T47D (cell line): ENCODE measurements around the gene LRRN3.

DNA sequence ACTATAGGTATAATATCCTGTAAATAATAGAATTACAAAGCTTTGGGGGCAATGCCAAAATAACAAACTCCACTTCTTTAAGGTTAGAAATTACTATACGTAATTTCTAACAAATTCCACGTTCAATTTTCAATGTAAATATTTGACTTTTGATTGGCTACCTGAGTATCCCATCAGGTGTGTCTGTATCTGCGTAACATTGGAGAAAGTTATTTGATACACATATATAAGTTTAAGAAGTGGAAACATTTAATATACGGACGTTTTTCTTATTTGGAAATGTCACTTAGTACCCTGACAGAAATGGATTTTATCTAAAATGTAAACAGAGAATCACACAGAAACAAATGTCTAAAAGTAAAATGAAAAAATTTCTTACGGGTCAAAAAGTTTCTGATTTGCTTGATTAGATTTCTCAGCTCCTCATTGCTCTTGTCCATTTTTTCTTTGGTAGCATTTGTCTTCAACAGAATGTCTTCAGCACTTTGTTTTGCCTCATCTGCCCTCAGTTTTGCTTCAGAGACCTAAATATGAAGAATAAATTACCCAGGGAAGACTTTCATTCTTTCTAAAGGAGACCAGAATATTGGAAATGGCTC, 40.1 kb downstream of the DLD start:
- RRBS: no CpG with 5 or more reads among the region's 6 CpGs

DNA sequence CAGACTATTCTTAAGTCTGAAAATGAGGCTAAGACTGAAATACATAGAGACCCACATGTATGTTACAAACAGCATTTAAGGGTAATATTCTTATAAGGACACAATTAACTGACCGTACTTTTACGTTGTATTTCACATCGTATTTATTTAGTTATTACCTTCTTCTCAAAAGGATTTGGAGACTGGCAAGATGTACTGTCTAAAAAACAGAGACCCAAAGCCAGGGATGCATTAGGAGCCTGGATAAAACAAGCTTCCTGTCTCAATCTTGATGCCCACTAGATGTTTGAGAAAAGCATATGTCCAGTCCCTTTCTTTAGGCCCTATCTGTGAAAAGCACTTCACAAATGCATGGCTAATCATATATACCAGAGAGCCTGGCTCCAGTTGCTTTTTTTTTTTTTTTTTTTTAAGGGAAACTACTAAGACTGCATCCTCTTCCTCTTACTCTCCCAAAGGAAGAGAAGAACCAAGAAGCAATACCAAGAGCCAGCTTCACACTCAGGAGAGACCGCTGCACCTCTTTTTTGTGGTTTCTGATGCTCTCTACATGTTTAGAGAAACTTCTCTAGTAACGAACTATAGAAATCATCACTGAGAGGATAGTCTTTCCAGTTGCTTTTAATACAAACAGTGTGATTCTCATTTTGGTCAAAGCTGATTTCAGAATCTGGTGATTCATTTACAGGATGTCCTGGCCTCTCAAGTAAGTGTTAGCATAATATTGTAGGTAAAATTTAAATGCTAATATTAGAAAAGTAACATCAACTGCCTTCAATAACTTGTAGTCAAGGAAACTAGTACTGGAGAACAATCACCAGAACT, 3.4 kb downstream of the LAMB1 start:
- RRBS: no CpG with 5 or more reads among the region's 5 CpGs

GRCh38 chr7:108094759-108095250, 35.4 kb downstream of the LAMB4 start:
- RRBS: no CpG with 5 or more reads among the region's 2 CpGs

- RRBS: no CpG with 5 or more reads among the region's 6 CpGs
Measured at GRCh38 chr7:108095251-108095877, 34.8 kb downstream of the LAMB4 start.

DNA sequence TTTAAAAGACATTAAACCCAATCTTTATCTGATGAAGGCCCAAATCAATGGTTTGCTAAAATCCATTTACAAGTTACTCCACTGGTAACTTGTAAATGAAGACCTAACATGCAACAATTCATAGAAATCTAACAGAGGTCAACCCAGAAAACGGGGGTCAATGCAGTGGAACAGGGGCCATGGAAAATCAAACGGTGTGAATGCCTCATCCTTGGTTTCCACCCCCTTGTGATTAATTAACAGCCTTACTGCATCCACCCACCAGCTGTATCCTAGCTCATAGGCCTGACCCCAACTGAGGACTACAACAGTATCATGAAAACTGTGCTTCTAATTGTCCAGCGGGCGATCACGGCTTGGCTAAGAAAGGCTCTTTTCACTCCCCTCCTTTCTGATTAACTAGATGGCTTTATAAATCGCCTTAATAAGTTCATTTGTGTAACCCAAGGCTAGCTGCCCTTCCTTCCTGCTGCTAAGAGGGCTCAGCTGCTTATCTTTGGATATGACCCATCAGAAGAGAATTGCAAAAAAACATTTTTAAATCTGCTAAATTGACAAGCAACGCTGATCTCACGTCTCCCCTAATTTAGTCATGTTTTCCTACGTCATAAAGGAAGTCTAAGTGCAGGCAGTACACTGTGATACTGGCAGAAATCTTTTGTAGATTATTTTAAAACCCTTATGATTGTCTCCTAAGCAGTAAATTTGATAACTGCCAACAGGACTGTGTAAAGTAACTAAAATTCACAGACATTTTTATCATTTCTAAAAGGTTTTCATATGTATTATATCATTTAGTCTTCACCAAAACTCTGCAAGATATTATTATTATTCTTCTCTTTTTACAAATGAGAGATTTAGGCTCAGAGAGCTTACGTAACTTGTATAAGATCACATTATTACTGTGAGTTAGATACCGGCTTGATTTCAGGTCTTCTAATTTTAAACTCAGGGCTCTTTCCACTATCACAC, 163.0 kb downstream of the NRCAM start:
- RRBS: no CpG with 5 or more reads among the region's 11 CpGs

- RRBS: no CpG with 5 or more reads among the region's 6 CpGs
Measured at GRCh38 chr7:108480291-108480768, 24.1 kb upstream of the NRCAM start.

DNA sequence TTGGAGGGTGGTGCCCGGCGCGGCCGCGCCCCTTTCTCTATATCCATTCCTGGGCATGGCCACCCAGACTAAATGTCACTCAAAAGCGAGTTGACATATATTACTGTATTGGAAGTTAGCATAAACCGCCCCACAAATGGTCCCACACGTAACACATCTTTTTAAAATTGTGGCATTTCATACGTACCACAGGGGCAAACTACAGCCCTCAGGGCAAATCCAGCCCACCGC, 586 bp upstream of the PNPLA8 start:
- RRBS: no CpG with 5 or more reads among the region's 10 CpGs

DNA sequence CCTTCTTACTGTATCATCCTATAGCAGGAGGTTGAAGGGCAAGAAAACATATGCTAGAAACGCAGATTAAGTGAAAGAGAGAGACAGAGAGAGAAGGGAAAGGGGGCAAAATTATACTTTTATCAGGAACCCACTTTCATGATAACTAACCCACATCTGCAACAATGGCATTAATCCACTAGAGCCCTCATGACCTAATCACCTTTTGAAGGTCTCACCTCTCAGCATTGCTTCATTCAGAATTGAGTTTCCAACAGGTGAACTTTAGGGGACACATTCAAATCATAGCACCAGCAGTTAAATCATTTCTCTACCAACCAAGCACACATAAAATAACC, 1078.2 kb downstream of the DNAJB9 start:
- RRBS: no CpG with 5 or more reads among the region's 1 CpG

DNA sequence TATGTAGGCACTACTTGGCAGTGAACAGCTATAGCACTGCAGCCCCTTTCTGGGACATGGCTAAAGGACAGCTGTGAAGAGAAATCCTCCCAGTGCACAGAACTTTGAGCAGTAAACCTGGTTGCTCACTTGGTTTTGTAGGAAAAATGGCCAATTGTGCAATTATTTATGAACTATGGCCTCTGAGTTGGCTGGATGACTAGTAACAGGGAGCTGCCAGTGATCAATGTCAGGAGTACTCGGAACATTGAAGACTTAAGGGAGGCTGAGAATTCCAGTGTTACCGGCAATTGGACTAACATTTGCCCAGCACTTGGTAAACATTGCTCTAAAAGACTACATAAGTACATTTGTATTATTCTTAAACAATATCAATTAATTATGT, 1006.5 kb upstream of the LRRN3 start:
- RRBS: no CpG with 5 or more reads among the region's 2 CpGs

DNA sequence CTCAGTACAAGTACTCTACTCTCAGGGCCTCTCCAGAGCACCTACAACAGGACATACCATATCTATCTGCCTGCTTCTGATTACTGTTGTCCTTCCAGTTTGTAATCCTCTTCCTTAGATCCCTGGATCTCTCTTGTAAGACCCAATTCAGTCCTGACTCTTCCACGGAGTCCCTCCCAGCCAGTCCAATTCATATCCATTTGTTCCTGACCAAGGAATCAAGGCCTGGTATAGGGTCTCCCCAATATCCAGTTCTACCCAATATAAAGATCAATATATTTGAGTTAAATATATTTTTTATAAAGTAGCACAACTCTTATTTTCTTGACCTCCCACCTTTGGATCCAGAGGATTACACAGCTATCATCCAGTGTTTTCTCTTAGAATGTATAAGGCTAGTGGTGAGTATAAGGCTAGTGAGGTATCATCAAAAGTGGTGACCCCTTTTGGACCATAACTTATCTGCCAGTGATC, 416.1 kb upstream of the LRRN3 start:
- RRBS: no CpG with 5 or more reads among the region's 1 CpG

DNA sequence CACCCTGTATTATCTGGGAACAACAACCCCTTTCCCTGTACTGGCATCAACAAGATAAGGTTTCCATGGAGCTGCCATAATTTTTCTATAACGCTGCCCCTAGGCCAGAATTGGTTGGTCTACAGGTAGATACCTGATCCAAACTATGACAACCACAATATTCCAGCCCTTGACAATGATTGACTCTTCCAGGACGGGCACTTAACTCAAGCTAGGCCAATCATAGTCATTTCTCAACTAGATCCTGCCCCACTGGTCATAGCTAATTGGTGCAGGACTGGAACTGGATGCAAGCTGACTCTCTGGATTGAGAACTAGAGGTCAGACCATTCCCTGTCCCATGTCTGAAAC, 218.5 kb upstream of the LRRN3 start:
- RRBS: no CpG with 5 or more reads among the region's 2 CpGs

DNA sequence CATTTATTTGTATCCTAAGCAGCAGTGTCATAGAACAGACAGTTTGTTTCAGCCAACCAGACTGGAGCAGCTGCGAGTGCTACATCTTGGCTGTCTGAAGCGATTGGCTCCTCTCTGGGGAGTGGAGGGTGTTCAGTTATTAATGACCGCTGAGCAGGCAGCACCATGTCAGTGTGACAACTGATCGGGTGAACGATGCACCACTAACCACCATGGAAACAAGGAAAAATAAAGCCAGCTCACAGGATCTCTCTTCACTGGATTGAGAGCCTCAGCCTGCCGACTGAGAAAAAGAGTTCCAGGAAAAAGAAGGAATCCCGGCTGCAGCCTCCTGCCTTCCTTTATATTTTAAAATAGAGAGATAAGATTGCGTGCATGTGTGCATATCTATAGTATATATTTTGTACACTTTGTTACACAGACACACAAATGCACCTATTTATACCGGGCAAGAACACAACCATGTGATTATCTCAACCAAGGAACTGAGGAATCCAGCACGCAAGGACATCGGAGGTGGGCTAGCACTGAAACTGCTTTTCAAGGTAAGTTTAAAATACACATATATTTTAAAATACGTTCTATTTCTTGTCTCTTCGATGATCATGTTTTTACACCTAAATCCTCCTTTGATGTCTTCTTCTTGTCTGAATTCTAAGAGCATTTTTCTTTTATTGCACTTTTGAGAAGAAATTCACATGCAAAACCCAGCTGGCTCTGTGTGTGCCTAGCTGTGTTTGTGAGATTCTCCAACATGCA, at the start of gene LRRN3:
Gene LRRN3, plus strand, starts transcription at position 168 of the 759 bp plus-strand sequence.
- RRBS: 0% methylated on average over 1 of the region's 13 CpGs

DNA sequence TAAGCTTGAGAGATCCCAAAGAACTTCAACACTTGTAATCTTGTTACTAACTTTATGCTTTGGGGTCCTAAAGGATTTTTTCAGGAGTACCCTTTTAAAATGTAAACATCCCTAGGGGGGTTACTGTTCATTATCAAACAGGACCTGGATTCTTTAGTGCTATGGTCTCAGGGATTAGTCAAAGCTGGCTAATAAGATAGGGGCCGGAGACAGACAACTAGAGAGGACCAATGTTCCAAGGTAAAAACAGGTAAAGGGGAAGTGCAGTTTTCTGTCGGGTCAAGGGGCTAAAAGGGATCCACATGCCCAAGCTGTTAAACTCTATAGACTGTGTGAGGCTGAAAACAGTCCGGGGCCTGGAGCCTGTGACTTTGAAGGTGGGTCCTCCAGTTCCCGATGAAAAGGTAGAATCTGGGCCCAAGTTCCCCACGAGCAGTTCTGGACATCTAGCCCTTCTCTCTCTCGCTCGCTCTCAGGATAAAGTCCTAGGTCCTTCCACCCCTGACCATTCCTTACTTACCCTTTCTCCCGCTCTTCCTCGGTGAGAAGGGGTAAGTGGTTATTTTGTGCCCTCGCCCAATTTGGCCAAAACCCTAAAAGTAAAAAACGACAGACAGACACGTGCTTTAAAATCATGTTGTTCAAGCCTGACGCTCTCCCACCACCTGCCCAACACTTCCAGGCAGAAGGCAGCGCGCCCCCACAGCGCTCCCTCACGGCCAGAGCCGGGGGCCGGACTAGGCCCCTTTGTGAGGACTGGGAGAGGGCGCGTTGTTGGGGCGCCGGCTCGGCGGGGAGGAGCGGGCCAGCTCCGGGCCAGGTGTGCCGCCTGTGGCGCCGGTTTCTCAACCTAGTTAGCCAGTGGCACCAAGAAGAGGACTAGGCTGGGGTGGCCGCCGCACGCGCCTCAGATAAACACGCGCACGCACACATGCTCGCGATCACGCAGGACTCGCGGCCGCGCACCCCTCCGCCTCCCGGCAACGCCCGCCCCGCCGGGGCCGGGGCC, 657 bp downstream of the IMMP2L start:
- RRBS: 2% methylated on average over 6 of the region's 51 CpGs

- RRBS: no CpG with 5 or more reads among the region's 9 CpGs
Measured at GRCh38 chr7:112091142-112092097, 114.8 kb downstream of the DOCK4 start.

GRCh38 chr7:112112706-112113359, 93.4 kb downstream of the DOCK4 start:
- RRBS: no CpG with 5 or more reads among the region's 5 CpGs

DNA sequence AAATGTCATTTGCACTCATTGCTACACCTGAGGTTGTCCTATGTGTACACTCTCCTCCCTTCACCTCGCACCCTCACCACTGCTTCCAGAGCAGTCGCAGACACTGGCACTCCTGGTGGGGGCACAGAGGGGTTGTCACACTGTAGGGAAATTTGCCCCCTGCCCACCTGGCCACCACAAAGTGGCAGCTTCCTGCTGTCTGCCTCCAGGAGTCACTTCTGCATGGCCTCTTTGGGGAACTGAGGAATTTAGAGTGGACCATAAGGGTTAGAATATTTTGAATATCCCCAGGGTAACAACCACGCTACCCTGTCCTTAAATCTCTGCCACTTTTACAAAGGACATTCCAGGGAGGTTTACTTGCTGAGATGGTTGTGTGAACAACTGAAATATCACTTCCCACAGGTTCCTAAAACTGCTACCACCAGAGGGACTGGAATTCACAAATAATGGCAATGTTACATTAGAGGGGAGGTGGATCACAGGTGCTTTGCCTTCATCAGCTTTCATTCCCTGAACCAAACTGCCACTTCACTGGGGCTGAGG, 88.2 kb upstream of the IFRD1 start:
- RRBS: no CpG with 5 or more reads among the region's 3 CpGs

- RRBS: no CpG with 5 or more reads among the region's 1 CpG
Measured at GRCh38 chr7:112465318-112466050, 15.2 kb downstream of the IFRD1 start.

DNA sequence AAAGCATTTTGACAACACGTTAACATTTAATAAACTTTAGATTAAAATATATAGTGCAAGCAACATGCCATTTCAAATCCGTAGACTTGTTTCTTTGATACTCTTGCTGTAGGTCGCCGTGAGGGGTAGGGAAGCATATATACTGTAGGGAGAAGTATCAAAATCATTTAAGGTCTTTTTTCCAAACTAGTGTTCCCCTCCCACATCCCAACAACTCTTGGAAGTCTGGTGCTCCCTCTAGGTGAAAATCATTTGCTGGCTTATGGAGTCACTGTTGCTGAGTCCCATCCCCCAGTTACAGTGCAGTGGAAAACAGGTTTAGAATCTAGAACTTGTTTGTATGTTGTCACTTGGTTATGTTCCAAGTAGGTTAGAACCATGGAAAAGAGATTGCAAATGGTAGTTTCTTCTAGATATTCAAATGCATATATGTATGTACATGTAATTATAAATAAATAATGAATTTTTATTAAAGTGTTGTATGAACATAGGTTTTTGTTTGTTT, 4.0 kb upstream of the LSMEM1 start:
- RRBS: no CpG with 5 or more reads among the region's 4 CpGs

DNA sequence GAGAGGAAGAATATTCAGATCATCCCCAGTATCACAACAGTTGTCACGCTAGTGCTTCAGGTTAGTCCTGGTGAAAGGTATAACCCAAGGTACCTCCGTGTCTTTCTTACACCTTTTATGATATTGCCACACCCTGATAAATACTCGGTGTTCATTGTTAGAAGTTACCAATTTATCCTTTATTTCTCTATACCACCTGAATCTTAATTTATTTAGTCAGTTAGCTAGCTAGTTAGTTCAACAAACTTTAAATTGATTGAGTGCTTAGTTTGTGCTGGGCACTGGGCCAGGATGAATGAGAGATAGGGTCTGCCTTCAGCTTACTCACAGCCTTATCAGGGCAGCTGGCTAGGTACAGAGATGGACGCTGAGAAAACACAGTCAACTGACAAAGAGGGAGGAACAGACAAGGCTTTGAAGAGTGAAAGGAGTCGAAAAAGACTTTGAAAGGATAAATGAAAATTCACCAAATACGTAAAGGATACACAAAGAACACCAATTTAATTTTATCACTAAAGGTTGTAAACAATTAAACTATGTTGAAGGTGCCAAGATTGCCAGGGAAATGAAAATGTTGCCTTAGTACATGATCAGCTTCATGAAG, 1.9 kb downstream of the CAV2 start:
- RRBS: no CpG with 5 or more reads among the region's 6 CpGs